Measurements from ENCODE around the genes RBBP9 and NAA20.

DNA sequence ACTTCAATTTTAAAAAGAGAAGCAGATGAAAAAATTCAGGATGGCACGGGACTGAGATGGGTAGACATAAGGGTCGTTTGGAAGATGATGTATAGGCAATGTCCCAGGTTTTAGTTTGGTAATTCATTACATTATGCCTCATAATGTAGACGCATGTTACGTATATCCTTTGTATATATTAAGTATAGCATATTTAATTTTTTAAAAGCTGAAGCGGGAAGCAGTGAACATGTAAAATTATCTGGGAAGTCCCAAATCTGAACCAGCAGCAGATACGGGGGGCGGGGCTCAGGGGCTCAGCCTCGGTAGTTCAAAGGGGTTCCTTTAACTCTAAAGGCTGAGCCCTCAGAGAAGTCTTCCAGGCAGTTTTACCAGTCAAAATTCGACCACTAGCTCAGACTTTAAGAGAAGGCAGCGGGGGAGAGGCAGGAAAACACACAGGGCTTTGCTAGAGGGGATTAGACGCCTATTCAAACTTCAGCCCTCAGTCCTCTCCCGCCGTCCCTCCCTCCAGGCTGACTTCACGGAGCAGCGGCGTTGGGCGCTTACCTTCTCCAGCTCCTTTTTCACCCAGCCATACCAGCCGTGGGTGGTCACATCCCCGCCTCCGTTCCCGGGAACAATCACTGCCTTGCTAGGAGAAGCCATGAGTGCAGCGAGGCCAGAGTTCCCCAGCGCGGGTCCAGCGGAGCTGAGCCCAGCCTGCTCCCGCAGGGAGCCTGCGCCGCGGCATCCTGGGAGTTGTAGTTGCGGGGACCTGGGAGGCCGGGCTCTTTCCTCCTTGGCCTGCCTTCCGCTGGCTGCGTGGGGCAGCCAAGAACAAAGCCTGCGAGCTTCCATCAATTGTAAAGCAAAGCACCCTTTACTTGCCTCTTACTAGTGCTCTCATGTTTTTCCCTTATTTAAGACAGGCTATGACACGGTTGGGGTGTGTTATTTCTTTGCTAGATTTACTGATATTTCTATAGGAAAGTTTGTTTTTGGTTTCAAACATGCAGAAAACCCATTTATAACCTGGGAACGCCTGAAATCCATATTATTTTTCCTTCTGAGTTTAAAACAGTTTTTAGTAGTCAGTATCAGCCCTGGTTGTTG, at the start of gene RBBP9:
Gene RBBP9 (minus strand): TSS at position 706 of the 1,095 bp plus-strand sequence.
- PRO-cap, 2 experiments = peak in 2 of 2 experiments; most common plus-strand start position 789 of the sequence (in 2); most common minus-strand start position 736 of the sequence (in 2)

- PRO-cap, 2 experiments = no peak in any of the 2 experiments
These were observed 120.7 kb downstream of the SLC24A3 start for GRCh38 chr20:19332875-19333777.

GRCh38 chr20:19417579-19418306, 205.3 kb downstream of the SLC24A3 start:
- PRO-cap, 2 experiments = no peak in any of the 2 experiments

DNA sequence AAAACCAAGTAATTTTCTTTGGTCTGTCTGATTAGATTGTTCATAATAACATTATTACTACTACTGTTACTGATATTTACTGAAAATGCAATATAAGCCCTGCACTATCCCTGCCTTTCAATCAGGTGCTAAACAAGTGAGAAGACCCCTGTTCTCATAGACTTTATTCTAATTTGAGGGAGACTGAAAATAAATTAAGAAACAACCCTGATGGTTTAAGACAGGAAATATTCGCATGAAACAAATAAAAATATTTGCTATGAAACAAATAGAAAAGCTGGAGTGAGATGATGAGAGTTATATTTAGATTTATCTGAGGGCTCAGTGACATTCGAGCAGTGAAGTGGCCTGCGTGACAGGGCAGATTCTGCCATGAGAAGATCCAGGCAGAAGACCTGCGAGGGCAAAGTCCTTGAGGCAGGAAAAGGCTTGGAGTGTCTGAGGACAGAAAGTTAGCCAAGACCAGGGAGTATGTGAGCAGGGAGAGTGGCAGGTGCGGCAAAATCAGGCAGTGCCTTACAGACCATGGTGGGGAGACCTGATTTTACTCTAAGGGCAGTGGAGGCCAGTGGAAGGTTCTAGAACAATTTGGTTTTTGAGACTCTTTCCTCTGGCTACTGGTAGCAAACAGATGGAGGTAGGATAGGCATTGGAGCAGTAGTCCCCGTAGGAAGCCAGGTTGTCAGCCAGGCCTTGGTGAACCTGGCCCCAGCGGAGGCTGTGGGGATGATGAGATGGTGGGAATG, 67.0 kb upstream of the RIN2 start:
- PRO-cap, 2 experiments = no peak in any of the 2 experiments

- PRO-cap, 2 experiments = no peak in any of the 2 experiments
These were observed 20.9 kb upstream of the RIN2 start for GRCh38 chr20:19737011-19737644.

DNA sequence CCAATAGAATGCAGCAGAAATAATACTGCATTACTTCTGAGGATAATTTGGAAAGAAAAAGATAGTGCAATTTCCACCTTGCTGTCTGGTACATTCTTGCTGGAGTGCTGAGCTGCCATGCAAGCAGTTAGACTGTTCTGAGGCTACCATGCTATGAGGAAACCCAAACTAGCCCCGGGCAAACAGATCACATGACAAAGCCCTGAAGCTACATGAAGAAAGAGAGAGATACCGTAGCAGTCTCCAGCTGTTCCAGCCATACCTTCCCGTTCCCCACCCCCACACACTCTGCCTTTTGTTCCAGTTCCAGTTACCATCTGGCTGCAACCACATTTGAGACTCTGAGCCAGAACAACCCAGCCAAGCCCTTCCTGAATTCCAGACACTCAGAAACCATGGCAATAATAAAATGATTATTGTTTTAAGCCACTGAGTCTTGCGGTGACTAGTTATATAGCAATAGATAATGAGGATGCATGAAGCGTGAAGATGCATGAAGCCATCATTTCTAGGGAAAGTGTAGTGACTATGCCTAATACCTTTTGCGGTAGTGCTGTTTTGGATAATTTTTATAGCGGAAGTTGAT, 28.2 kb downstream of the RIN2 start:
- PRO-cap, 2 experiments = peak in 1 of 2 experiments; most common plus-strand start position 326 of the sequence (in 1); most common minus-strand start position 290 of the sequence (in 1)

- PRO-cap, 2 experiments = peak in 1 of 2 experiments; most common minus-strand start chr20:19802542 (in 1)
These were observed 44.4 kb downstream of the RIN2 start for GRCh38 chr20:19802481-19802854.

GRCh38 chr20:19823260-19823749, 65.2 kb downstream of the RIN2 start:
- PRO-cap, 2 experiments = peak in 2 of 2 experiments; most common plus-strand start chr20:19823557 (in 2)

- PRO-cap, 2 experiments = peak in 2 of 2 experiments; most common plus-strand start chr20:19975734 (in 2); most common minus-strand start chr20:19975589 (in 1)
These were observed 41.5 kb upstream of the NAA20 start for GRCh38 chr20:19975426-19976315.

GRCh38 chr20:19992932-19993849, 24.0 kb upstream of the NAA20 start:
- PRO-cap, 2 experiments = no peak in any of the 2 experiments

- PRO-cap, 2 experiments = no peak in any of the 2 experiments
These were observed 7.3 kb upstream of the NAA20 start for GRCh38 chr20:20009763-20010341.

DNA sequence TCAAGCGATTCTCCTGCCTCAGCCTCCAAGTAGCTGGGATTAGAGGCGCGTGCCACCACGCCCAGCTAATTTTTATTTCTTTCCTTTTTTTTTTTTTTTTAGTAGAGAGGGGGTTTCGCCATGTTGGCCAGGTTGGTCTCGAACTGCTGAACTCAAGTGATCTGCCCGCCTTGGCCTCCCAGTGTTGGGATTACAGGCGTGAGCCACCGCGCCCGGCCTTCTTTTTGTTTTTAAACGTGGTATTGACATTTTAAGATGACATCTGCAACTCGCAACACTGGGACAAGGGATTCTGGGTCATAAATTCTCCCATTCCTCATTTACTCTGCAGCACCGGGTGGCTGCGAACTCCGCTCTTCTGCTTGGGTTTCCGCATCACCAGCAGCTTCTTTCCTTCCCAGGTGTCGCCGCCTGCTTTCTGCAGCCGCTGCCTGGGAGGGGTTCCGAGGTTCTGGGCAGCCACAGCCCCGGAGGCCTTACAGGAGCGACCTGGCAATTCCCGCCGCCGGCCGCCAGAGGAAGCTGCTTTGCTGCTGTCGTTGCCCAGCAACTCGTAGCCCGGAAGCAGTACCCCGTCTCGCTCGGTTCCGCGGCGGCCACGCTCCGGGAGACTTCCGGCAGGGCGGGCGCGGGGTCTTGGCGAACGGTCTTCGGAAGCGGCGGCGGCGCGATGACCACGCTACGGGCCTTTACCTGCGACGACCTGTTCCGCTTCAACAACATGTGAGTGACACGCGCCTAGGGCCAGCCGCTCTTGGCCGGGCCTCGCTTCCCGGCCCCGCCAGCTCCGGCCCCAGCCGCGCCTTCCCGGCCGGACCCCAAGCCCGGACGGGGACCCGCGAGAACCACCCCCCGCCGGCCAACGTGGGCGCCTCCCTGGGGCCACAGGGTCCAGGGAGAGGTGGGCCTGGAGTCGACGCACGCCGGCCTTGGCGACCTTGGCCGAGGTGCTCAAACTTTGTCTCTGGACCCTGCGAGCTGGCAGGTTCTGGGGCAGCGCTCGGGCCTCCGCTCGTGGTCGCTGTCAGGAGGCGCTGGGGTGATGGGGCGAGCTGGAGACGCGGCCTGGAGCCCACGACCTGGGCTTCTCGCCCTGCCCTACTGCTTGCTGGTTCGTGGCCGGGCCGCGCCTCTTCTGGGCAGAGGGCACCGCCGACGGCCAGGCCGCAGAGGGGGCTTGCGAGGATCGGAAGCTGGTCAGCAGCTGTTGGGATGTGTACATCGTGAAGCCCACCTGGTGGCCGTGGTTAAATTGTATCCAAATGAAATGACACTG, at the start of gene NAA20:
Gene NAA20 (plus strand): TSS at position 636 of the 1,276 bp plus-strand sequence.
- PRO-cap, 2 experiments = peak in 2 of 2 experiments; most common plus-strand start position 620 of the sequence (in 2); most common minus-strand start position 453 of the sequence (in 1)

- PRO-cap, 2 experiments = no peak in any of the 2 experiments
These were observed 15.2 kb downstream of the CRNKL1 start for GRCh38 chr20:20036847-20037691.

DNA sequence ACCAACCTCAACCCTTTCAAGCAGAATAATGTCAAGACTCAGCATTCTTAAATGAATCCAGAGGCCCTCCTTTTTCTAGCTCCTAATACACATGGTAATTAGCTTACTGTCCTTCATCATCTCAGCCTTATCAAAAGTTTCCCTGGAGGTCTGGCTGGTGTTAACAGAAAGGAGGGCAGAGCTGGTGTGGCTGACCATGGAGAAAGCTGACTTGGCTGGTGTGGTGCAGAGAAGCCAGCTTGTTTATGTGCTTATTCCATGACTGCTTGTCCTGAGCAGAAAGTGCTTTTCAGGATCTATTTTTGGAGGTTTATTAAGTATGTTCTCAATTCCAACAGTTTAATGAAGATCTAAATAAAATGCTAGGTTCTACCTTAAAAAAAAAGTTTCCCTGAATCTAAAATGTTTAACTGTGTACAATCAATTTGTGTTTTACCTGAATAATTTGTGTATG, 50.5 kb downstream of the CFAP61 start:
- PRO-cap, 2 experiments = peak in 1 of 2 experiments; most common plus-strand start position 178 of the sequence (in 1)

- PRO-cap, 2 experiments = no peak in any of the 2 experiments
These were observed 42.7 kb downstream of the INSM1 start for GRCh38 chr20:20410503-20411170.

- PRO-cap, 2 experiments = no peak in any of the 2 experiments
These were observed 124.5 kb downstream of the INSM1 start for GRCh38 chr20:20492473-20492821.

- PRO-cap, 2 experiments = no peak in any of the 2 experiments
These were observed 21.7 kb downstream of the RALGAPA2 start for GRCh38 chr20:20690750-20691070.

DNA sequence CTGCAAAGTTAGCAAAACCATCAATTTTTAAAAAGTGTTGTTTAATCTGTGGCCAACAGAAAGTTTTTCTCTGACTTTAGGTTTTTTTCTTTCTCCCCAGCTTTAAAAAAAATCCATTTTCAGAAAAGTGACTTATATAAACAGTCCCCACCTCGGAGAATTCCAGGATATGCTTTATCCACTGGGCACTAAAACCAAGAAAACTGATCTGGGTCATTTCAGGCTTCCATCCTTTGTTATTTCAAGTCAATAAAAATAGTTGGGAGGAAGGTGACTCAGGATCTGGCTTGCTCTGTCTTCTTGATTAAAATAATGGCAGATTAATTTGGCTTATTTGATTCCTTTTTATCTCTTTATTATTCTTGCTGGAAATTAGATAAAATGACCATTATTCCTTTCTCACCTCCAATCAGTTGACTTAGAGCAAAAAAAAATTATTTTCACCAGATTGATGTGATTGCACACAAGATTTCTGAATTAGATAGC, 19.2 kb upstream of the RALGAPA2 start:
- PRO-cap, 2 experiments = peak in 1 of 2 experiments; most common minus-strand start position 176 of the sequence (in 1)

DNA sequence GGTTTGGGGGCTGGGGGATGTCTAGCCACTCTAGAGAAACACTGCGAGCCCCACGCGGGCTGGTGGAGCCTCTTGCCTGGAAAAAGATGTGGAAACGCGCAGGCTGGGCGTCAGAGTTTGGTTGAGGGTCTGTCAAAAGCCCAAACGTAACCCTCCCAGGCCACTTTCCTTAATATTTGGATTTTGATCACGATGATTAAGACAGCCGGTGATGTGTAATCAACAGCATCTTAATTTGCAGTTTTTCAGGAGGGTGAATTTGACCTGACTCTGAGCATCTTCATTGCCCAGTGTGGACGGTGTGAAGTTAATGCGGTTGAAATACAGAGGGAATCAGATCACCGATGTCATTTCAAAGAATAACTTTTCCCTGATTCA, 19.3 kb upstream of the KIZ start:
- PRO-cap, 2 experiments = no peak in any of the 2 experiments

GRCh38 chr20:21174902-21175101, 48.9 kb downstream of the KIZ start:
- PRO-cap, 2 experiments = no peak in any of the 2 experiments